Vermiform appendix (tissue), 1 donor: Measurements from ENCODE around the genes ZIC5, NALCN and TEX30.

GRCh38 chr13:99600333-99600607, 6.2 kb upstream of the CLYBL start:
- PRO-cap, result no peak

DNA sequence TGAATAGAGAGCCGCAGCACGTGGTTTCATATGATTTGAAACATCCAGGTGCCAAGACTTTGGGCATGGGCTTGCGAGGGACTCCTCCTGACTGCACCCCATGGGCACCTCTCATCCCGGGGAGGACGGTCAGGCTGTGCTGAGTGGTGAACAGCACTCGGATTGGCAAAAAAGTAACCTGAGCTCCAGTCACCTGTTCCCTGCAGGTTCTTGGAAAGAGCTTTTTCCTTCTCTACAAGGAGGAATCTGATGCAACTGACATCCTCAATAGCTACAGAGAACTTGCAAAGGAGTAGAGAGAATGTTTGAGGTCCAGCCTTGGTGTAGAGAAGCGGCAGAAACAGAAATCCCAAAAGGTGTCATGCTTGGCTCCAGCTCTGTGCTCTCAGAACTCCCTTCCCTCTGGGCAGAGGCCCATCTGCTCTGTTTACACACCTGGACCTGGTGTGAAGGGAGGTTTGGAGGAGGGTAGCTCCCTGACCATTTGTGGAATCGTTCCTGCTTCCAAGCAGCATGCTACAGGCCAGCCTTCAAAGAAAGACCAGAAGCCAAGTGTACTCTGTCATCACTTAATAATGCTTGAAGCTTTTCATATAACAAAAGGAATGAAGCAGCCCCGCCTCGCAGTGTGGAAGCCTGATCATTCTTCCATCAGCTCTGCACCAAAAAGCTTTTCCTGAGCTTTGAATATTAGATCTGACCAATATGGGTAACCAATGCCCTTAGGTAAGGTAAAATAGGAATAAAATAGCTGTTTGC, 63.5 kb downstream of the ZIC5 start:
- PRO-cap, result no peak

GRCh38 chr13:99971668-99972445, at the start of gene ZIC5:
TSS of gene ZIC5 (minus strand) at chr13:99971767.
- PRO-cap, result no peak

GRCh38 chr13:100540103-100540574, 48.5 kb downstream of the GGACT start:
- PRO-cap, result no peak

GRCh38 chr13:100544757-100545368, 43.7 kb downstream of the GGACT start:
- PRO-cap, result no peak

- PRO-cap, result no peak
Observed at GRCh38 chr13:100673150-100673753, 1.3 kb downstream of the TMTC4 start.

DNA sequence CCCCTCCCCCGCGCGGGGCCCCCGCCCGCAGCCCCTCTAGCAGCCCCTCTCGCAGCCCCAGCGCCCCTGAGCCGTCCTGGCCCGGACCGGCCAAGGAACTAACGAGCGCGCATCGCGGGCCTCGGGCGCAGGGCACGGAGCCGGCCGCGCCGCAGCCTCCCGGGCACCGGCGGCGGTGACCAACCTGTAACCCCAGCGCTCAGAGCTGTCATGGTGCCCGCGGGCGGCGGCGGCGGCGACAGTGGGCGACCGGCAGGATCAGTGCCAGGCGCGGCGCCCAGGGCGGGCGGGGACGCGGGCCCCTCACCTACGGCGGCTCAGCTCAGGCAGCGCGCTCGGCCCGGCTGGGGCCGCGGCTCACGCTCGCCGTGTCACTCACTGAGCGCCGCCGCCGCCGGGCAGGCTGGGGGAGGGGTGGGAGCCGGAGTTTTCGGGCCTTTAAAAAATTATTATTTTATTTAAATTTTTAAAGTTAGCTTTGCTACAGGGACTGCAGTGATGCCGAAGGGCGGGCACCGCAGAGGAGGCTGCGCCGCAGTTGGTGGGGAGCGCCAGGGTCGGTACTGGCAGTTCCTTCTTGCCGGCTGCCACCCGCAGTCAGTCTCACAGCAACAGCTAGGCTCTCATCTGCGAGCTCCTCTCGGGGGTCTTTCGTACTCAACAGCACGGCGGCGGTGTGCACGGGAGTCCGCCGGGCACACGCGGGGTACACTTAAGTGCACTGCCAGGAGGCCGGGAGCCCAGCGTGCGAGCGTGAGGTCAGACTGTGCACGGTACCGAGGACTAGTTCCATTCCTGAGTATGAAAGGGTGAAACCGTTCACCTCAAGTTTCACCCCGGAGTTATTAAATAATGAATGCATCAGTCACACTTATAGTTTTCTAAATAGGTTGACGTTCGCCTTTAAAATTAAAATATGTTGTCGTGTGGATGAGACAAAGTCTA, at the start of gene NALCN:
TSS of gene NALCN (minus strand) at position 380 of the 945 bp plus-strand sequence.
- PRO-cap, result no peak

GRCh38 chr13:102183388-102184326, 266.9 kb upstream of the FGF14 start:
- PRO-cap, result no peak

GRCh38 chr13:102236317-102236919, 319.7 kb upstream of the FGF14 start:
- PRO-cap, result no peak

DNA sequence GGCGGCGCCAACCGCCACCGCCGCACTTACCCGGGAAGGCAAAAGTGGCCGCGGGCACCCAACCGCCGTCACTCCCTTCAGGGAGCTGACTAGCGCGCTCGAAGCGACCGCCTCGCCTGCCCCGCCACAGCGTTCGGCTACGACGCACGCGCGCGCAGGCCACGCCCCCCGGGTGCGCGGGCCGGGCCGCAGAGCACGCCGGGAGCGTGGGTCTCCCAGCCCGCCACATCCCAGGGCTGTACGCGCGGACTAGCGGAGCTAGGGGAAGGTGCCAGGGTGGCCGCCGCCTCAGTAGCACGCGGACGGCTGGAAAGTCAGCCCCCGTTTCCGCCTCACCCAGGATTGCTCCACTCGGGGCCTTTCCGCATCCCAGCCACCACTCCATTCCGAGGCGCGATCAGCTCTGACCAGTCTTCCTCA, at the start of gene TEX30:
TSS of gene TEX30 (minus strand) at position 135 of the 420 bp plus-strand sequence.
- PRO-cap, result bidirectional peak, plus-strand start at position 254 of the sequence, minus-strand start at position 135 of the sequence

GRCh38 chr13:102798223-102798641, 544 bp downstream of the POGLUT2 start:
- PRO-cap, result no peak

DNA sequence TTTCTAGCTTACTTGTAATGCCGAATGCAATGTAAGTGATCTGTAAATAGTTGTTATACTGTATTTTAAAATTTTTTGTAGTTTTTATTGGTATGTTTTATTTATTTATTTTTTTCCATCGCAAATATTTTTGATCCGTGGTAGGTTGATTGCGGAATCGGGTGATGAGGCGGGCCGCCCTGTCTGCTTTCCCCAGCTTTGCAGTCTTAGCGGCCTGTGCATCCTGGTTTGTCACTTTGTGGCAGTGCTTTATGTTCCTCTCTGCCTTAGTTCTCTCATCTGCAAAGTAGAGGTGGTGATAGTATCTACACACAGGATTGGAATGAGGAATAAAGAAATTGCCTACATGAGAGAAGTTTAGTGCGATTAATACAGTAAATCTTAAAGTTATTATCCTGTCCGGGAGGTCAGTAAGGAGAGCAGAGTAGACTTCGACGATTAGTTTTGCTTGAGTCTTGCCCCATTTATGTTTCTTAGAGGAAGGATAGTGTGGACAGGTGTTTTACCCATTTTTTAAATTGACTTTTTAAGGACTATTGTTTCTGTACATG, 890 bp downstream of the ERCC5 start:
- PRO-cap, result bidirectional peak, plus-strand start at position 234 of the sequence, minus-strand start outside the sequence

DNA sequence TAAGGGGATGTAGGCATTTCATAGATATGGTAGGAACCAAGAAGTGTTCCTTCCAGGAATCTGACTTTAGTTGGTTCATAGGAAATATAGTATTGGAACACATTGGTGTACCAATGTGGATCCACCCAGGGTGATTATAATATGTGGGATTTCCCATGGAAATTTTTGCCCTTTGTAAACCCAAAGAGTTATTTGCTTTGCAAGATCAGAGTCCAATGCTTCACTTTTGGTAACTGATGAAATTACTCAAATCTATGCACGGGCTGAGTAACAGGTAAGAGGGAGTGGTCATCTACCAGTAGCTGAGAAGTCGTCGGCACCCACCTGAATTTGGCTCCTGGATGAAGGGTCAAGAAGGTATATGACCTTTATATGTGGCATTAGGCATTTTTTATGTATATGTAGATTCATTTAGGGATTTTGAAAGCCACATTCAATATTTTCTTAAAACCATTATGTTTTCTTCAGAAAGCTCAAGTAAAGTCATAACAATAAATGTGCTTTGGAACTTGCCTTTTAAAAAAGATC, 62.4 kb downstream of the ERCC5 start:
- PRO-cap, result no peak

- PRO-cap, result no peak
Observed at GRCh38 chr13:104015069-104015561, 948.9 kb upstream of the SLC10A2 start.

DNA sequence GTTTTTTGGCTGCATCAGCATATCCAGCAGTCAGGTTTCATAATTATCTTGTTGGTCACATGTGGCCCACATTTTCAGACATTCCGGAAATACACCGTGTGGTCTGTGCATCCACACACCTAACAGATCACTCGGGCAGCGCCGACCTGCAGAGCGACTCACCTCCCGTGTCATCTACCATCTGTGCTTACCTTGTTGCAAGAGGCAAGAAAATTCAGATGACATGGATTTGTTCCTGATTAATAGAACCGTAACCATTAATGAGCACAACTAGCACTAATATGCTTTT, 453.6 kb downstream of the DAOA start:
- PRO-cap, result unidirectional peak, plus-strand start at position 130 of the sequence

- PRO-cap, result no peak
Observed at GRCh38 chr13:106376229-106376786, 159.2 kb downstream of the EFNB2 start.

- PRO-cap, result no peak
Observed at GRCh38 chr13:106493457-106494214, 41.8 kb downstream of the EFNB2 start.

DNA sequence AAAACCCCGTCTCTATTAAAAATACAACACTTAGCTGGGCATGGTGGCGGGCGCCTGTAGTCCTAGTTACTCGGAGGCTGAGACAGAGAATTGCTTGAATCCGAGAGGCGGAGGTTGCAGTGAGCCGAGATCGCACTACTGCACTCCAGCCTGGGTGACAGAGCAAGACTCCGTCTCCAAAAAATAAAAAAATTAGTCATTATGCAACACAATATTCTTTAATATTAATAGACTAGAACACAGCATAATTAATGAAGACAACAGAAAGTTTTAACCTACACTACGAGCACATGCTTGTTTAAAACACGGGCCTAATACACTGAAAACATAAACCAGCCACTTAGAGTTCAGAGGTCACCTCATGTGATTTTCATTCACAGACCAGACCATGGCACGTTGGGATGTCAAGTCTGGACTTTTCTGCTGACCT, 17.3 kb downstream of the EFNB2 start:
- PRO-cap, result no peak

DNA sequence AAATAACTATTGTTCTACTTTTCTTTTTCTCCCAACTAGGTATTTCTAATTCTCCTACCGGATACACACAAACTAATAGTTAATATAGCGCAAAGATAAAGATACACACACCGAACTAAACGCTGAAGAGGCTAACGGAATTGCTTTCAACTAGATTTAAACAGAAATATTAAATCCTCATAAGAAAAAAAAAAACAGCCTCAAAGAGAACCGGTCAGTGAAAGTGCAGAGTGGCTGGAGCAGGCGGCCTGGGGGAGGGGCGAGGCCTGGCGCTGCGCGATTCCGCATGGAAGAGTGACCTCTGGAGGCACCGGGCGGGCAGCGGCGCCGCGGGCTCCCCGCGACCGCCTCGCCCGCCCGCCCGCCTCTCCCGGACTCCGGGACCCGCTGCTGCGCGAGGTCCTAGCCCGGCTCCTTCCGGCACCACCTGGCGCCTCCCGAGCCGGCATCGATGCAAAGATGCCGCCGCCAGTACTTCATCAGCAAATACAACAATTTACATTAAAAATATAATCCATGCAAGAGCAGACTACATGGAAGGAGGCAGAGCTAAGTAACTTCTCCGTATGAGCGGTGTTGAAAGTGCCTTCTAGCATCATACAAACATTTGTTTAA, 2.4 kb downstream of the EFNB2 start:
- PRO-cap, result no peak

DNA sequence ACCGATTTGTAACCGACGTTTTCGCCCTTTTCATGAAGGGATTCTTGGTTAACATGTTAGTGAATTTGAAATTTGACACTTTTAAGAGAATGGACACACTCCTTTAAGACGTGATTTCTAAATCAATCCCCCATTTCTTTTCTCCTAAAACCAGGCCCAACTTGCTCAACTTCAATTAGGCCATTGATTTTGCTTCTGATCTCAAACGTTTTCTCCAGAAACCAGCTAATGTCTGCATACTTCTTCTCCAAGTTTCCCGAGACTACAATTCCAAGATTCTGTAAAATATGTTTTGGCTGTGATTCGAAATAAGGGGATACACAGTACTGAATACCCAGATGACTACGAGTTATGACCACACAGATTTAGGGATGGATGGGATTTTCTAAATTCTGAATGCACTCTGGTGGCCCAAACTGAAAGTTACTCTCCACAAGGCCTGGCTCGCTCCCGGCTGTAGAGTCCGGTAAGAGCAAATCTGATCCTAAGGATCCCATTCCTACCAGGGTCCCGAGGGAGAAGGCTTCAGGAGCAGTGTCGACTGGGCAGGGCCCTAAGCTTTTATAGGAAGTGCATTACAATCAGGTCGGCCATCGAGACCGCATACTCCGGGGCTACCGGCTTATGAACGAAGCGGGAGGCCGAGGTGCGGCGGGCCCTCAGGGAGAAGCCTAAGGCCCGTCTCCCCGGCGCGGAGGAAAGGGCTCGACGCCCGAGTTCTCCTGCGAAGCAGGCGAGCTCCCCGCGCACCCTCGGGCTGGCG, 1.7 kb downstream of the EFNB2 start:
- PRO-cap, result no peak